CMK (cell line): Measurements from ENCODE around the genes SLC25A25, BBLN and DYNC2I2.

DNA sequence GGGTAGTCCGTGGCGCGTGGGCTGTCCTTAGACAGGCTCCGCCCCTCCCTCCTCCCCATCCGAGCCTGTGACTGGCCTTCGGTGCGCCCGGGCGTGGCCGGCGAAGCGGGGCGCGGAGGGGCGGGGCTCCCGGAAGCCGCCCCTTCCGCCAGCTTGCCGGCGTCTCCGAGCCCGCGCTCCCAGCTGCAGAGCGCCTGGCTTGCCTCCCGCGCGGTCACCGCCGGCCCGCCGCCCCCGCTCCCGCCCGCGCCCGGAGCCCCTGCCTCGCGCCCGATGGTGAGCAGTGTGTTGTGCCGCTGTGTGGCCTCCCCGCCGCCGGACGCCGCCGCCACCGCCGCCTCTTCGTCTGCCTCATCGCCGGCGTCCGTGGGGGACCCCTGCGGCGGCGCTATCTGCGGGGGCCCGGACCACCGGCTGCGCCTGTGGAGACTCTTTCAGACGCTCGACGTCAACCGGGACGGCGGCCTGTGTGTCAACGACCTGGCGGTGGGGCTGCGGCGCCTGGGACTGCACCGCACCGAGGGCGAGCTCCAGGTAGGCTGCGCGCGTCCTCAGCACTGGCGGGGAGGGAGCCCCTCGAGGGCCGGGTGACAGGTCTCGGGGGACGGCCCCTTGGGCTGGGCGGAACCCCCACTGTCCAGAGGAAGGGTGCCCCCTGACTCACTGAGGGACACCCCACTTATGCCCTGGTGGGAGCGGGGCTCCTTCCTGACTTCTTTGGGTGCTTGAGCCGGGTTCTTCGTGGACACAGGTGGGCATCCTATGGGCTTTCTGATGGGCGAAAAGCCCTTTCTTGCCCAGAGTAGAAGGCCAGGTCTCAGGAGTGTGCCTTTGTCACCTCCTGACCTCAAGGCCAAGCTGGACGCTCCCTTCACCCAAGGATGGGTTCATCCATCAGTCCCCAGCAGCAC is at the start of gene SLC25A25:
SLC25A25 (plus strand) TSS at position 186 of the 911 bp plus-strand sequence.
- RRBS: under 1% methylated on average over 45 of the region's 87 CpGs

GRCh38 chr9:128071945-128073134 is 4.3 kb downstream of the SLC25A25 start:
- RRBS: no CpG with 5 or more reads among the region's 9 CpGs

GRCh38 chr9:128107154-128107560 is 20.4 kb downstream of the PTGES2 start:
- RRBS: 96% methylated on average over 4 of the region's 20 CpGs

DNA sequence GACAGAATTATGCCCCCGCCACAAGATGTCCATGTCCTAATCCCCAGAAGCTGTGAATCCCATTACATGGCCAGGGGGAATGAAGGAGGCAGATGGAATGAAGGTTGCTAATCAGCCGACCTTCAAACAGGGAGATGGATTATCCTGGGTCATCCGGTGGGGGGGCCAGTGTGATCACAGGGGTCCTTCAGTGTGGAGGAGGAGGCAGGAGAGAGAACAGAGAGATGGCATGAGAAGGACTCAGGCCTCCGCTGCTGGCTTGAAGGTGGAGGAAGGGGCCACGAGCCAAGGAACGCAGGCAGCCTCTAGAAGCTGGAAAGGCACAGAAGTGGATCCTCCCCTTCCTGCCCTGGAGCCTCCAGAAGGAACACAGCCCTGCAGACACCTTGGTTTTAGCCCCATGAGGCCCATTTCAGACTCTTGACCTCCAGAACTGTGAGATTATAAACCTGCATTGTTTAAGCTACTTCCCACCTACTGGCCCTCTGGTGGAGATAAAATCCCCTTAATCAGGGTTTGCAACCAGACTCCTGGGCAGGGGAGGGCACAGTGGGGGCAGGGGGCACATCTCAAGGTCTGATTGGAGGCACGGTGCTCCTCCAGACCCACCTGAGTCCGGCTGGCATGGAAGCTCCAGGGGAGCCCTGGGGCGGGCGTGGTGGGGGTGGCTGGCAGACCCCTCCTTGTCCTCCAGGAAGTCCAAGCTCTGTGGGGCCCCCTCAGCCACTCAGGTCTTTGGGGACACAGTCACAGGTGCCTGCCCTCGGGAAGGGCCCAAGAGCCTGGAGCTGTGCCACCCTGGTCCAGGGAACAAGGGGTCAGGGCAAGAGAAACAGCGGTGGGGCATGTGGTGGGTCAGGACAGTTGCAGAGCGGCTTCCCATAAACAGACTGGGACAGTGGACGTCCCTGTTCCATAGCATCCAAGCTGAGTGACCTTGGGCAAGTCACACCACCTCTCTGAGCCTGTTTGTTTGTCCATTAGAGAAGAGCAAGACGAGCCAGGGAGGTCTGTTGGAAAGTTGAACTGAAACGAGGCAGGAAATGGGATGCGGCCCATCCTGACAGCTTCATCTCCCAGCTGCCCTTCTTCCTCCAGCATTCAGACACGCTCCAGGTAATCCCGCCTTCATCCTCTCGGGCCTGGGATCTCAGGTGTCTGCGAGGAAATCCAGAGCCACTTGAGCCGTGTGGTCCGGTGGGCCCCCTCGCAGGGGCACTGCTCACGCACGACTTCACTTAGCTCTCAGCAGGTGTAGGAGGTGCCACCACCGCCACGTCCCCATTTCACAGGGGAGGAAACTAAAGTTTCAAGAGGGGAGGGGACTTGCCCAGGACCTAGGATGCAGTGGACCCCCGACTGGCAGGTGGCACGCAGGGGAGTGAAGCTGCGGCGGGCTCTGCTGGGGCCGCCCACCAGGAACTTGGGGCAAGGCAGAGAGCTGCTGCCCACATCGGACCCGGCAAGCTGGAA is 13.5 kb downstream of the PTGES2 start:
- RRBS: no CpG with 5 or more reads among the region's 35 CpGs

DNA sequence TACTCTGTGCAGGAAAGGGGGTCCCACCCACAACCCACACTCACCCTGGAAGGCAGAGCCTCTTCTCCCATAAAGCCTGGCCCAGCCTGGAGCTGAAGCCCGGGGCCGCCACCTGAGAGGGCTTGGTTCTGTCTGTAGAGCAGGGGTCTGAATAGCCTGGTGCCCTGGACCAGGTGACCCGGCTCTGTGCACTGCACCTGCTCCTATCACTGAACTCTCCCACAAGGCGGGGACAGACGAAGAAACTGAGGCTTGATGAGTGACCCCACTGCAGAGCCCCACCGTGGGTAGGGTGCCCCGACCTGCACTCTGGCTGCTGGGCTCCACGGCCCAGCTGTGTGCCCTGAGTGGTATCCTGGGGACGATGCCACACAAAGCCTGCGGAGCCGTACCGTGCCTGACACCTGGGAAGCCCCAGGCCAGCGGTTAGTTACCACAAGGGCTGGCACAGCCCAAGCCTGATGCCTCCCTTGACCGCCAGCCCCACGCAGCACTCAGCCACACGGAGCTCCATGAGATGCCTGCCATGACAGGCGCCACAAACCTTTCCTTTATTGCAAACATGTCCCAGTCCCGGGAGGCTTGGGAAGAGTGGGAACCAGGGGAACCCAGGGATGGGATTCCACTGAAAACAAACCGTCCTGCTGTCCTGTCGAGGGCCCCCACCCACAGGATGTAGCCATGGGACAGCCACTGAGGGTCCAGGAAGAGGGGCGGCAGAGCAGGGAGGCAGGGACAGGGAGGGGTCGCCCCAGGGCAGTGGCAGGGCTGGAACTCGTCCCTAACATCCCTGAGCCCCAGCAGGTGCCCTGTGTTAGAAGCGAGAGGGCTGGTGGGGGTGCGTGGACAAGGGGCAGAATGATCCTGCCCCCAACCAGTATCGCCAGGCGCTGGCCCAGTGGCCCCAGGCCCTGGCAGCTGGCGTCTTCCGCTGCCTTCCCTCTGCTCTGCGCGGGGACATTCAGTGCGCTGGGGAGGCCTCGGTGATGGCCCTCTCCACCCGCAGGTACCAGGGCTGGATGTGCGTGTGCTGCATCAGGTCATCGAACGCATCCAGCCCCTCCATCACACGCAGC is 7.0 kb downstream of the PTGES2 start:
- RRBS: 98% methylated on average over 3 of the region's 38 CpGs

- RRBS: no CpG with 5 or more reads among the region's 28 CpGs
Observed at GRCh38 chr9:128122682-128123224, 4.8 kb downstream of the PTGES2 start.

DNA sequence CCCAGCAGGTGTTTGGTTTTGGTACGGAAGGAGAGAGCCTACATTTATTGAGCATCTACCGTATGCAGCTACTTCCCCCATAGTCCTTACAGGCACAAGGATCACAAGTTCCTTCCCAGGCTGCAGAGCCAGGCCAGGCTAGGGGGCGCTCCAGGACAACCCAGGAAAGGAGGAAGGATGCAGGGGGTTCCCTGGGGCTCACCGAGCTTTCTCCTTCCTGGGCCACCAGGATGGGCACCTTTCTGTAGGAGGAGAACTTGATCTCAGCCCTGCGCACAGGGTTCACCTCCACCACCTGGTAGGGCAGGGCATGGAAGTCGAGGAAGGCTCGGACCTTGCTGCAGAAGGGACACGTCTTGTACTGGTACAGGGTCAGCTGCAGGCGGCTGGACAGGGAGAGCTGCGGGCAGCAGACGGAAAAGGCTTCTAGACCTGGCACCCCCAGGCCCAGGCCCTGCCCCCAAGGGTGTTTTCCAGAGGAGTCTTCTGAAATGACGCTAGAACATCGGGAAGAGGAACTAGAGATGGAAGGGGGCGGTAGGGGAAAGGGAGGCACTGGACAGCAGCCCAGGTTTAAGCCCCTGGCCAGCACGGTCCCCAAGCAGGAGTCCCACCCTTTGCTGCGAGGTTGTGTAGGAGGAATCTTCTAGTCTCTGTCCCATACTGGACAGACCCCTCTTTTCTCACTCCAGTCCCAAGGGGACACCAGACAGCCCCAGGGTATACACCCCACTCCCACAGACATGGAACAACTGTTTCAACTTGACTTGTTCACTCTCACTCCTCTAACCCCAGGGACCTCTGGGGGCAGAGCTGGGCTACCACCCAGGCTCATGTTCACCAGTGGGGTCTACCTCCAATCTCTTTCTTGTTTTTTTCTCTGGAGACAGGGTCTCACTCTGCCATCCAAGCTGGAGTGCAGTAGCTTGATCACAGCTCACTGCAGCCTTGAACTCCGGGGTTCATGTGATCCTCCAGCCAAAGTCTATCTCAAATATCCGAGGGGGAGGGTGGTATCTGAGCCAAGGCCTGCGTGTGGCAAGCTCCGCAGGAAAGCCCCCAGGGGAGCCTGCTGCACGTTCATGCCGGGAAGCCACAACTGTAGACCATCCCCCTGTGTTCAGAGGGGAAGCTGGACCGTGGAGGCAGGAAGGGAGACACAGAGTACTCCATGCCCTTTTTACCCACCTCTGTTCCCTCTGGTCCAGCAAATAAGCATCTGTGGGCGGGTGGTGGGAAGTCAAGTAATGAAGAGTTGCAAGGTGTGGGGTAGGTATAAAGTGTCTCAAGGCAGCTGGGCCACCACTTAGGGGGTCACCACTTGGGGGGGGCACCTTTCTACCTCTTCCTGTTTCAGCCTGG is 2.0 kb downstream of the PTGES2 start:
- RRBS: no CpG with 5 or more reads among the region's 24 CpGs

- RRBS: 1% methylated on average over 45 of the region's 82 CpGs
Observed at GRCh38 chr9:128159415-128160491, at the start of gene BBLN. Gene BBLN, plus strand, starts transcription at chr9:128160265.

GRCh38 chr9:128166924-128167974 is 7.2 kb downstream of the BBLN start:
- RRBS: no CpG with 5 or more reads among the region's 9 CpGs

GRCh38 chr9:128190033-128190504 is 1.3 kb downstream of the CIZ1 start:
- RRBS: no CpG with 5 or more reads among the region's 4 CpGs

GRCh38 chr9:128325246-128326222 is 2.9 kb downstream of the COQ4 start:
- RRBS: 94% methylated on average over 4 of the region's 19 CpGs

- RRBS: no CpG with 5 or more reads among the region's 8 CpGs
Observed at GRCh38 chr9:128342999-128343556, 2.8 kb downstream of the SLC27A4 start.

DNA sequence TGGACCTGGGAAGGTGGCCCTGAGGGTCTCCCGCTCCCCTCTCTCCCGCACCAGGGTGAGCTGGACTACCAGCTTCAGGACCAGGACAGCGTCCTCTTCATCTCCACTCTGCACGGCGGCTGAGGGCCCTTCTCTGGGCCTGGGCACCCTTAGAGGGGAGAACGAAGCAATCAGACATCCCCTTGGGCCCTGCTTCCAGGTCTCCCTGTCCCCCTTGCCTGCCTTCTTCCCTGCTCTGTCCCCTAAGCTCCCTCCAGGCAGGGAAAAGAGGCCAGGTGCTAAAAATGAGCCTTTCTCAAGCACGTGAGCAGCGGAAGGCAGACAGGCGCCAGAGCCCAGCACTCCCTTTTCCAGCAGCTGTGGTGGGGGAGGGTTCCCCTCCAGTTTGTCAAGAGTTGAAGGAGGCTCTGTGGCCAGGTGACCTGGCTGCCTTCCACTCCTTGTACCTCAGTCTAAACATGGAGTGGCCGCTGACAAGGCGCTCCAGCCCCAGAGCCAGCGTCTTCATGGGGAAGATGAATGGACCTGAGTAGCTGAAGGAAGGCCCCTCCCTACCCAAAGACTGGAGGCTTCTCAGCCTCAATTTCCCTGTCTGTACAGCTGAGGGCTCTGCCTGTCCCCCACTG is 18.6 kb downstream of the URM1 start:
- RRBS: no CpG with 5 or more reads among the region's 12 CpGs

- RRBS: no CpG with 5 or more reads among the region's 24 CpGs
Observed at GRCh38 chr9:128503146-128504123, 1.1 kb upstream of the GLE1 start.

- RRBS: no CpG with 5 or more reads among the region's 13 CpGs
Observed at GRCh38 chr9:128550686-128551758, 1.4 kb upstream of the SPTAN1 start.

DNA sequence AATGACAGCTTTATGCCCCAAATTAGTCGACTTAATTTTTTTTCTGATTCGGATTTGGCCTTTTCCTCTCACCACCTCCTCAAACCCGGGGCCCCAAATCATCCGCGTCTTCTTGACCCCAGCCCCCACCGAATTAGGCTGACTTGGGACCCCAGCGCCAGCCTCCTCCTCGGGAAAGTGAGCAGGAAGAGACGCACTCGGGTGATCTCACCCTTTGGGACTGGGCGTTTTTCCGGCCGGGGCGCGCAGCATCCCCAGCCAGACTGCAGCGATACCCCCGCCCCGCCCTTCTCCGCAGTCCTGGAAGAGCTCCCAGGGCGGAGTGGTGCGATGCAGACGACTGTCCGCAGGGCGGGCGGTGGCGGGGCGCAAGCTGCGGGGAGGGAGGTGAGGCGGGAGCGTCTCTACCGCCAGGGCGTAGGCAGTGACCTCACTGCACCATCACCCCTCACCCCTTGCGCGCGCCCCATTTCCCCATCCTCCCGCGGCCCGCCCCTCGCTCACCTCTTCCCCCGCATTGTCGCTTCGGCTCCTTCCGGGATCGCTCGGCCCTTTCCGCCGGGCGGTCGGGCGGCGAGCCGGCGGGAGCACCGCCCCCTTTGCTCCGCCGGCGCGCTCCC is 413 bp upstream of the SPTAN1 start:
- RRBS: no CpG with 5 or more reads among the region's 58 CpGs

DNA sequence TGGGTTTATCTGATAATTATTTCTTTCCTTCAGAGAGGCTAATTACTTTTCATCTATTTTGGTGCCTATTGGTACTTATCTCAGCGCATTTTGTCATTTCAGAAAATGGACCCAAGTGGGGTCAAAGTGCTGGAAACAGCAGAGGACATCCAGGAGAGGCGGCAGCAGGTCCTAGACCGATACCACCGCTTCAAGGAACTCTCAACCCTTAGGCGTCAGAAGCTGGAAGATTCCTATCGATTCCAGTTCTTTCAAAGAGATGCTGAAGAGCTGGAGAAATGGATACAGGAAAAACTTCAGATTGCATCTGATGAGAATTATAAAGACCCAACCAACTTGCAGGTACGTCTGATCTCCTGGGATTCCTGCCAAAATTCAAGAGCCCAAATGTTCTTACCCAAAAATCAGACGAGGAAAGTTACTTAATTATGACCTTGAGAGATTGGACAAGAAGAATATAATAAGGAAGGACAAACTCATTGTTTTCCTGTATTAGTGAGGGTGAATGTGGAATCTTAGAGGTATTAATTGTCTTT is 14.3 kb downstream of the SPTAN1 start:
- RRBS: no CpG with 5 or more reads among the region's 8 CpGs

- RRBS: 2% methylated on average over 10 of the region's 95 CpGs
Observed at GRCh38 chr9:128656237-128657443, at the start of gene DYNC2I2. Gene DYNC2I2, minus strand, starts transcription at chr9:128656847.

GRCh38 chr9:128703624-128704408 is 1.5 kb downstream of the PKN3 start:
- RRBS: 94% methylated on average over 4 of the region's 31 CpGs

DNA sequence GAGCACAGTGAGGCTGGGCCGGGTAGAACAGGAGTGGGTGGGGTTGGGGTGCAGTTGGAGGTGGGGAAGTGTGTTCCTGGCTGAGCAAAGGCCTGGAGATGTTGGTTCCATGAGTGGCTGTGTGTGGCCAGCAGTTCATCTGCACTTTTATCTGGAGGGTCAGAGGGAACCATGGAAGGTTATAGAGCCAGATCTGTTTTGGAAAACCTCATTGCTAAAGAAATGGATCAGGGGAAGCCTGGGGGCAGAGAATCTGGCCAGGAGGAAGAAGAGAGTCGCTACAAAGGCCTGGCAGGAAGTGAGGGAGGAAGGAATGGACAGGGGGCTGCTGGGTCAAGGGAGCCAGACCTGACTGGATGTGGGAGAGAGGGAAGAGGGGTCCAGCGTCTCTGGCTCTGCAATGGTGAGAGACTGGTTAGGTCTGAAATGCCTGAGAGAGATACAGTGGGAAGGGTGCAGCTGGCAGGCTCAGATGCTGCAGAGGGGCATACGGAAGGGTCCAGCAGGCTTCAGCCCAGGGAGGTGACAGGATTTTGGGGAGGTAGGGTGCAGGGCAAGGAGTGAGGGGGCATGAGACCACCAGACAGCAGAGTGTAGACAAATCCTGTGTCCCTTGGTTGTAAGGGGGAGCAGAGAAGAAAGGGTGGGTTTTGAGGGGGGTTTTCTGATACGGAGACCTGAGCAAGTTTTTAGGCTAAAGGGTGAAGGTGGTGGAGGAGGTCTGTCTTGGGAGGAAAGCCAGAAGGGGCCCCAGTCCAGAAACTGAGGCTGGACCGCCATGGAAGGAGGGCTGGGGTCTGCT is 1.1 kb downstream of the ZDHHC12 start:
- RRBS: no CpG with 5 or more reads among the region's 6 CpGs